Mesothelial cell of epicardium (in vitro differentiated cells): ENCODE measurements around the gene KLF9.

DNA sequence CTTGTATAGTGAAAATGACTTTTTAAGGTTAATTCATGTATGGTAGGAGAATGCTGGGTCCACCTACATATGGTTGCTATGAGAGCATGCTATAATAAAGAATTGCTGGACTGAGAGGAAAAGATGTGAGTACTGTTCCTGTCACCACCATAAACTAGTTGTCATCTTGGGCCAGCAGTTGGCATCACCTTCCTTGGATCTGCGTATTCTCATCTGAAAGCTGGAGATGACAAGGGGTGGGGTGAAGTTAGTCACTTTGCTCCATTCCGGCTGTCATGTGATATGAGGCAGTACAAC, 33.3 kb downstream of the PIP5K1B start:
- PRO-cap = no peak

GRCh38 chr9:68779374-68779846, 455 bp upstream of the PABIR1 start:
- PRO-cap = no peak

DNA sequence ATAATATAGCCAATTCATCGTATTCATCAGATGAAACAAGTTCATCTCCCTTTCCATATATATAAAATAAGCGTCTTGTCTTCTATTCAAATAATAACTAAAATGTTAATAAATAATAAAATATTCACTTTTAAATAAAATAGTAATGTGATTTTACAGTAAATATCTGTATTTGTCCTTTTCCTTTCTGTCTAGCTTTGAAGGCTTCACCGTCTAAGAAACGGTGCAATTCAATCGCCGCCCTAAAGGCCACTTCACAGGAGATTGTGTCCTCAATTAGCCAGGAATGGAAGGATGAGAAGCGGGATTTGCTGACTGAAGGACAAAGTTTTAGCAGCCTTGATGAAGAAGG, 79.2 kb downstream of the PRKACG start:
- PRO-cap = no peak

- PRO-cap = no peak
Observed at GRCh38 chr9:68942113-68942446, 71.8 kb downstream of the PRKACG start.

GRCh38 chr9:69122116-69122503, 52.0 kb upstream of the TJP2 start:
- PRO-cap = no peak

GRCh38 chr9:69132222-69132704, 41.8 kb upstream of the TJP2 start:
- PRO-cap = no peak

- PRO-cap = no peak
Observed at GRCh38 chr9:69176587-69177580, 2.8 kb downstream of the TJP2 start.

GRCh38 chr9:69186310-69187256, 12.5 kb downstream of the TJP2 start:
- PRO-cap = no peak

DNA sequence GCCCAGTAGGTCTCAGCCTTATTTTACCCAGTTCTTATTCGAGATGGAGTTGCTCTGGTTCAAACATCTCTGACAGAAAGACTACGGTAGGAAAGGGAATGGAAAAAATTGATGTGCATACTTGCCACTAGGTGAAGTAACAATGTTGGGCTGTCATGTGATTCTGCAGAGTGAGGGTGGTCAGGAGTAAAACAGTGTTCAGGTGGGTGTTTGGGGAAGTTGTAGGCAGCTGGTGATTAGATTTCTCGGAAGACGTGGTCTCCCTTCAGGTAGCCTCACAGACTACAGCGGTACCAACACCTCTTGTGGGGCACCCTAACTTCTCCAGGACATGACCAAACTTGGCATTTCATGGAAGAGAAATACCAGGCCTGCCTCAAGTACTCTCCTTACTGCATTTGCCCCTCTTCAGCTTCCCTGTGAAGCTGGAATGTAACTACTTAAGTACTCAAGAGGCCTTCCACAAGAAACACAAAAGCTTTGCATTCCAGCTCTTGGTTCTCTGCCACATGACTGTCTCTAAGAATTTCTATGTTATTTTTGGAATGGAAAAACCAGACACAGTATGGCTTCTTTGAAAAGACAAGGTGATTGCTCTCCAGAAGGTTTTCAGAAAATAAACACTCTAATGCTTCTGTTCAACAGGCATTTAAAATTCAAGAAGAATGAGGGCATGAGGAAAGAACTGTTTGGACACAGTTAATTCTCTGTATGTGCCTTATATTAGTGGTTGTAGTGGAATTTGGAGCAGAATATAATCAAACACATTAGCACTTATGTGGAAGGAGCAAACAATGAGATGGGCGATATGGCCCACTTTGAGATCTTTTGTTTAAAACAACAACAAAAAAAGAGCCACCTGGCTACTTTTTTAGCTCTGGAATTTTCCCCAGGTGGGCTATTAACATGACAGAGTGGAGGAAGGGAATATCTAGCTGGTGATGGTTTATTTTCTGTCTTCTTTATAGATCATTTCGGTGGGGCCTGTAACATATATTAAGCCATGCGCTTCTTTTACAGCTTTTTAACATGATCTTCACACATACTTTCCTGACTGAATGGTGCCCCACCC, 17.2 kb upstream of the ENTREP1 start:
- PRO-cap = no peak

DNA sequence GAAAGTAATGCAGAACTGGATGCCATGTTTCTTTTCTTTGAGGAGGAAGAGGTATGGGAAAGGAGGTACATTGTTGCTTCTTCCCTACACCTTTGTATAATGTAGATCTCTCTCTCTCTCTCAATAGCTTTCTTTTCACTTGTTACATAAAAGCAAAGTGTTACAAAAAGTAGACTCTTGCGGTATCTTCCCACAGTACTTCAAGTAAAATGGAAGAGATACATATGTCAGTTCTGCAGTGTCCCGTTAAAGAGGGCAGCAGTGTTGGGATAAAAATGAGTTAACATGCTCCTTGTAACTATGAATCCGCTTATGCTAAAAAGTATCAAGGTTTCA, 942 bp downstream of the PTAR1 start:
- PRO-cap = no peak

DNA sequence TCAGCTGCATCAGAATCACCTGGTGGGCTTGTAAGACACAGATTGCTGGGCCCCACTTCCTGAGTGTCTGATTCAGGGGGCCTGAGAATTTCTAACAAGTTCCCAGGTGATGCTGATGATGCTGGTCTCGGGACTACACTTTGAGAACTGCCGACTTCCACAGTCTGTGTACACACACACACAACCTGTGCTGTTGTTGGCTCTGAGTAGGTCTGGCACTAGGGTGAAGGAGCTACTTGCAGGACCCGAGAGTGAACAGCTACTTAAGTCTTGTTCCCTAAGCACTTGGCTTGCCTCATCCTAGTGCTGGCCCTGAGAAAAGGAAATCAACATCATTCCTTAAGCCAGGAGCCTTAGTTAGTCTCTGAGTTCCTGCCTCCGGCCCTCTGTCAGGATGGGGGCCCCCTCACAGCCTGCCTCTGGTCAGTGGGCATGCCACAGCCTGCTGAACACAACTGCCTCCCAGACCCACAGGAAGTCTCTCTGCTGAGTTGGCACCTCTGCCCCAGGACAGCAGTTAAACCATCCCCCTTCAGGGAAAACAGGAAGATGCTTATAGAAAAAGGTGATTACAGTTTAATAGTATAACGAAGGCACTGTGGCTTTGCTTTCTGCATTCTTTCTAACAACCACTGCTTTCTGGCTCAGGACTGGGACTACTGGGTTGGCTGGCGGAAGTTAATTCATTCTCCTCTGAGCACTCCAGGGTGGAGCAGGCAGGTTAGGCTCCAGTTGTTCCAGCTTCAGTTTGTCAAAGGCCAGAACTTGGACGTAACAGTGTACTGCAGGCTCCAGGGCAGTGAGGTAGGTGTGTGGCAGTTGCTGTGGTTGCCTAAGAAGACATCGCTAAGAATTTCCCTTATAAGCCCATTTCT, 2.7 kb downstream of the MAMDC2 start:
- PRO-cap = no peak

- PRO-cap = no peak
Observed at GRCh38 chr9:70049752-70050259, 6.2 kb downstream of the MAMDC2 start.

DNA sequence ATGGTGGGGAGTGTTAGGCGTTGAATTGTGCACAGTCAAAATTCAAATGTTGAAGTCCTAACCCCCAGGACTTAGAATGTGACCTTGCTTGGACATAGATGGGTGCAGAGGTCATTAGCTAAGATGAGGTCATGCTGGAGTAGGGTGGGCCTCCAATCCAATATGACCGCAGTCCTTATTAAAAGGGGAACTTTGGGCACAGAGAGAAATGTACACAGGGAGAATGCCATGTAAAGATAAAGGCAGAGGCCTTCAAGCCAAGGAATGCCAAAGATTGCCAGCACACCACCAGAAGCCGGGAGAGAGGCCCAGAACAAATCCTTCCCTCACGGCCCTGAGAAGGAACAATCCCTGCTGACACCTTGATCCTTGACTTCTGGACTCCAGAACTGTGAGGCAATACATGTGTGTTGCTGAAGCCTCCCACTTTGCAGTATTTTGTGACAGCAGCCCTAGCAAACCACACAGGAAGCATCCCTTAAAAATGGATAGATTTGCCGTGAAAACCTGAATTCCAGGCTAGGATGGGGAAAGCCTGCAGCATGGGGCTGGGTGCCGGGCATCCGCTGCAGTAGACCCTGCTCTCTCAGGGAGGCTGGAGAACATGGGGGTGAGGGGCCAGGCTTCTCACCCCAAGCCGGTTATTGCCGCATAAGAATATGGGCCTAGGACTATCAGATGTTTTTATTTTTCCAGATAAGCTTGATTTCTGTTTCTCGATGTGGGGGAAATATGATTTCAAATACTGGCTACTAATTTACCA, 80.1 kb downstream of the MAMDC2 start:
- PRO-cap = no peak

DNA sequence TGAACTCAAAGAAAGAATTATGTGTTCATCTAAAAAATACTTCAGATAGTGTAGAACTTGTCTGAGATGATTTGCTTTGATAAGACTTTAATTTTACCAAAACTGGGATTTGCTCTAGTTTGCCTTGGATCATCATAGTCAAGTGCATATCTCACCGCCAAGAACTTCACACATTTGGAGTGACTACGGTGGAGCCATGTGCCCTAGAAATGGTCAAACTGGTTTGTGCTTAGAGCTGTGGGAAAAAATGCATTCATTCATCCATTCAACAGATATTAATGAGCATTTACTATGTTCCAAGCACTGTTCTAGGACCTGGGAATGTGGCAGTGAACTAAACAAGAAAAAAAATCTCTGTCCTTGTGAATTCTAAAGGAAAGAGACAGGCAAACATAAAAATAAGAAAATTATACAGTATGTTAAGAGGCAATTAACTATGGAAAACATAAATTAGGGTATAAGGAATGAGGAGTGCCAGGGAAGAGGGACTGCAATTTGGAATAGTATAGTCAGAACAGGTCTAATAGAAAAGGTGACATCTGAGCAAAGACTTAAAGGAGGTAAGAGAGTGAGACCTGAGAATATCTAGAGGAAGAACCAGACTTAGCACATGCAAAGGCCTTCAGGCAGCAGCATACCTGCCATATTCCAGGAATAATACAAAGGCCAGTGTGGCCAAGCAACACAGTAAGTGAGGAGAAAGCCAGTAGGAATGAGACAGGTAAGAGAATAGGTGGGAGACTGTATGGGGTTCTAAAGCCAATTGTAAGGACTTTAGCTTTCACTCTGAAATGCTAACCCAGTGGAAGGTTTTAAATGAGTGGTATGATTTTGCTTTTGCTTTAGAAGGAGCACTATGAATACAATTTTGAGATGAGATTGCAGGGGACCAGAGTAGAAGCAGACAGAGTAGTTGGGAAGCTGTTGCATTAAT, 44.8 kb upstream of the SMC5 start:
- PRO-cap = no peak

GRCh38 chr9:70280568-70281038, 21.8 kb downstream of the SMC5 start:
- PRO-cap = no peak

- PRO-cap = no peak
Observed at GRCh38 chr9:70386355-70387548, 27.7 kb downstream of the KLF9 start.

DNA sequence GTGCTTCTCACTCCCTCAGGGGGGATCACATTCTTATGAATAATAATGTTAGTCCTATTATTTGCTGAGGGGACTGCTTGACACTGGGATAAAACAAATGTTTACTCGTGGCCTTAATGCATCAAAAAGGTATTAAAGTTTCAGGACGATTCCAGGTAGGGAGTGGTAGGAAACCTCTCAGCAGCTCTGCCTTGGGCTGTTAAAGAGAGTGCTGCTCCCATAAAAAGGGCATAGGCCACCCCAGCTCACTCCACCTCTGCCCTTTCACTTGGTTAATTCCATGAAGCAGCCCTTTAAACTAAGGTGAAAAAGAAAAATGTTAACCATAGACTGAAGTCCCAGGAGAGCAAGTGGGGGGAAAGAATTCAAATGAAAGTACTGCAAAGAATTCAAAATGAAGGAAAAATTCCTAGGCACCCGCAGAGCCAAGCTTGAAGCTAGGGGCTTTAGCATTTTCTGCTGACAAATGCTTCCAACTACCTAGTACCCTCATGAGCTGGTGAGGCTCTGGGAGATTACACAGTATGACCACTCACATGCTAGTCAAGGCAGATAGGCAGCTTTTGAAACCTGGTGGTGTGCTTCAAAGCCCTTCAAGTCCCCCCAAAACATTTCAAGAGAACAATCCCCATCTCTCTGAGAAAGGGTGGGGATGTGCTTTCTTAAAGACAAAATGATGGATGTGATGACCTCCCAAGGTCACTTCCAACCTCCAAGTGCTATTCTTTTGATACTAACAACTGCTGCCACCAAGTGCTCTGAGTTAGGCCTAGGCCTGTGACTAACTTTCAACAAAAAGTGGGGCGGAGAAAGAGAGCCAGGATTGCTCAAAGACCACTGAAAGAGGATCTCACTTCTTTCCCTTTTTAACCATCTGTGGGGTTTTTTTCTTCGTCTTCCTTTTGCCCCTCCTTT, 8.4 kb downstream of the KLF9 start:
- PRO-cap = no peak

- PRO-cap = unidirectional peak, minus-strand start at chr9:70414313
Observed at GRCh38 chr9:70414246-70414721, at the start of gene KLF9. TSS of gene KLF9 (minus strand) at chr9:70414657.

GRCh38 chr9:70414722-70414949, 179 bp upstream of the KLF9 start:
- PRO-cap = no peak

DNA sequence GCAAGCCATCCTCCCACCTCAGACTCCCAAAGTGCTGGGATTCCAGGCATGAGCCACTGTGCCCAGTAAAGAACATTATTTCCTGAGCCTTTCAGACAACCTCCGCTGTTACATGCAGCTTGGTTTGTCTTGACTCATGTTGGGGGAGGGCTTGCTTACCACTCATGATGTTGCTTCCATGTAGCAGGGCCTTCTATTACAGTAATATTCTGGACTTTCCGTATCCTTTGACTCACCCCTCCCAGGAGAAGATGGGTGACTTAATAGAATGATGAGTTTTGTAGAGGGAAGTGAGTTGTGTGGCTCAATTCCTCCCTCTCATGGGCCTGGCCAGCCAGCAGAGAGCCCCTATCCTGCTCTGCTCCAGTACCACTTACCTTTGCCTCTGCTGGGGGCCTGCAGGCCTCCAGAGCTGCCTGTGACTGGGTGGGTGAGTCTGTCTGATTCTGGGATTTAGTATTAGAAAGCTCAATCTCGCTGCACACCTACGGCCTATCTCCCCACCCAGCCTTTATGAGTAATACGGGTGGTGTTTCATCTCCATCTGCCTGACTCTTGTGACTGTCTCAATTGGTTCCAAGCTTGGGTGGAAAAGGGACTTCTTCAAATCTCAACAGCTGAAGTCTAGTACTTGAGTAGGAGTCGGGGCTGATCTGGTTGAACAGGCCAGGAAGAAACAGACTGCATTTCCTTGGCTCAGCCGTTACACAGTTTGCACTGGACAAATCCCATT, 52.6 kb upstream of the KLF9 start:
- PRO-cap = no peak